Choroid plexus epithelial cell (primary cell): ENCODE measurements around a stretch of chr22.

DNA sequence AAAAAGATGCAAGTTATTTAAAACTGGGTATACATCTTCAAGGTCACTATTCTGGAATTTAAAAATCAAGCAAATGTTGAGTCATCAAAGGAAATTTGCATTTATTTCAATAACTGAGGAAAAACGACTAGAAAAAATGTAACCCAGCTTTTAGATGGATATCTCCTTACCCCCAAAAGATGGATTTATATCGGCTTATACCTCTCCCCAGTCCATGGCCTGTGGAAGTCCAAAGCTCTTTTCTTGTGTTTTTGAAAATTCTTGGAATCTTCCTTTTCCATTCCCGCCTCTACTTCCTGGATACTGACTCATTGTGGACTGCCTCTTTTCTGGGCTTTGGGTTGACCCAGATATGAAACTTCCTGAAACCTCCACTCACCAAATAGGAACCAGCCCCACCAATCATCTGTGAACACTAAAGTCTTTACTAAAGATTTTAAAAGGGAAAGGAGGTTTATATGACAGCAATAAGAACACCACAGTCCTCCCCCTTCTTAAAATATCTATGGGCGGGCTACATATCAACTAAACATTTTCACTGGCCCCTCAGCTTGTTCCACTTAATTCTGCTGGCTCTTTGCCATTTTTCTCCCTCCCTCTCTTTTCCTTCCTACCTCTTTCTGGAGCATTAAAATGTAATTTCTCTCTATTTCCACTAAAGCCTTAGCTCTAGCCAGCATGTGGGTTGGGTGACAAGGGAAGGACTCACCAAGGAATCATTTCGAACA lies 163.4 kb upstream of the SYN3 start:
- RRBS: no CpG with 5 or more reads among the region's 5 CpGs

DNA sequence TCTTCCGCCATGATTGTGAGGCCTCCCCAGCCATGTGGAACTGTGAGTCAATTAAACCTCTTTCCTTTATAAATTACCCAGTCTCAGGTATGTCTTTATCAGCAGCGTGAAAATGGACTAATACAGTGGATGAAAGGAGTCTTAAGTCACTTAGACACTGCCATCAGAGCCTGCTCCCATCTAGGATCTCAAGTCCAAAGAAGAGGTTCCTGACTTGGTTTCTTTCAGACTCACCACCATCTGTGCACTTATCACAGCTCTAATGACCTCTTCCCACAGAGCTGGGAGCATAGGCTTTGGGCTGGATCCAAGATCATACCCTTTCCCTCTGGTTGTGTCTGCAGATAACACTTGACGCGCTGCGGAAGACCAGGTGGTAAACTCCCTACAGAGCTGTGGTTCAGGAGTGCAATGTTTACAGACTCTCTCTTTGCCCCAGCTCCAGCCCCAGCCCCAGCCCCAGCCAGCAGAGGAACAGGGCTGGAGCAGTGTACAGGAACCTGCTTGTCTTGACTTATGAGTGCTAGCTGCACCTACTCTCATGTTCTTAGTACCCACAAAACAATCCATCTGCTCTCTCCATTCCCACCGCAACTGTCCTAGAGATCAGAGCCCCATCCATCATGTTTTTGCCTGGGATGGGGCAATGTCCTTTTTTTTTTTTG lies 274.3 kb upstream of the SYN3 start:
- RRBS: no CpG with 5 or more reads among the region's 6 CpGs

DNA sequence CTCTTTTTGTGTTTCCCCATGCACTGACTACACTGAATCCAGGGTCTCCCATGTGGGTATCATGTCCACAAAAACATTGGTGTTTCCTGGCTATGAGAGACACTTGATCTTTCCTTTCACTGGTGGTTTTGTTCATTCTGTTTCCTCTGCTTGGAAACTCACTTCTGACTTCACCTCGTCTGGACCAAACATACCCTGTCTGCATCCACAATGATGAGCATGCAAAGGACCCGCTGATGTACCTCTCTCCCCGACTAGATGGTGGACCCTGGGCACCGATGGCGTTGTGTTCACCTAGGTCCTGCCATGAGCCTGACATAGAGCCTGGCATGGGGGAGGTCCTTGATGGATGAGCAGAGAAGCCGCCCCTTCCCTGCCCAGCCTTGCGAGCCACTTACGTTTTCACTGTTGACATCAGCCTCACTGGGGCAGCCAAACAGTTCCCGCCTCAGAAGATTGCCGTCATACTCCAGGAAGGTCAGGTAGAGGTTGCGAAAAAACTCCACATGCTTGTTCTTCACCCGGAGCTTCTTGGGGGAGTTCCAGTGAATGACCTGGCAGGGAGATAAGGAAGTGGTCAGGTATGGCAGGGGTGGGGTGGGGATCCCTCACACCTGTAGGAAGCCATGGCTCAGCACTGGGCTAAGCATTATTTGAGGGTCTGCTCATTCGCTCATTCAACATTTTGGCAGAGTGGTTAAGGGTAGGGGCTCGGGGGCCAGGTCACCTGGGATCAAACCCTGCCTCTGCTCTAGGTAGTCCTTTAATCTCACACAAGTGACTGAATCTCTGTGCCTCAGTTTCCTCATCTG lies 279.3 kb upstream of the SYN3 start:
- RRBS: no CpG with 5 or more reads among the region's 14 CpGs

- RRBS: no CpG with 5 or more reads among the region's 15 CpGs
Measured at GRCh38 chr22:33563117-33563780, 357.0 kb downstream of the LARGE1 start.

DNA sequence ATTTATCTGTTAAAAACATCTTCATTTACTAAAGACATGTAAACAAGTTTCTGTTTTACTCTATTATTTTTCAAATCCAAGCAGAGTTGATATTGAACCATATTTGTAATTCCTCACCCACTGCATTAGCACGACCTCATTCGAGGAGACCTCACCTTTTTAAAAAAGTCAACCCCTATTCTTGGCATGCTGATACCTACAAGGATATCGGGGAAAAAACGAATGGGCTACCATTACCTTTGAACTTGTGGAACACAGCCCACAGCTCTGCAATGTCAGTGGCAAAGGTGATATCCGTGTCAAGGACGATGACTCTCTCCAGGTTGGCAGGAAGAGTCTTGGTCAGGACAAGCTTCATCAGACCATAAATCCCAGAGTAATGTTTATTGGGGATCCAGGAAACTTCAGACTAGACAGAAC lies 355.7 kb downstream of the LARGE1 start:
- RRBS: no CpG with 5 or more reads among the region's 6 CpGs

DNA sequence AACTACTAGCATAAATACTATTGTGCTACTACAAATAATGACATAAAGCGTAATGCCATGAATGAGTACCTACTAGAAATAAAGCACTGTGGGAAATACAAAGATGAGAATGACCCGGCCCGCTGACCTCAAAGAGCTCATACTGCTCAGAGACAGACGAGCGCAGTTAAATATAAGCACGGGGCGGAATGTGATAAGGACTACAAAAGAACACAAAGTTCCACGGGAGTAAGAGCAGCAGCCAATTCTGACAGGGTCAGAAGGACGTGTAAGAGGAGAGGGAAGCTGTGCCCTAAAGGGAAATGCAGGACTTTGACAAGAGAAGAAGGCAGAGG lies 314.7 kb downstream of the LARGE1 start:
- RRBS: no CpG with 5 or more reads among the region's 9 CpGs

DNA sequence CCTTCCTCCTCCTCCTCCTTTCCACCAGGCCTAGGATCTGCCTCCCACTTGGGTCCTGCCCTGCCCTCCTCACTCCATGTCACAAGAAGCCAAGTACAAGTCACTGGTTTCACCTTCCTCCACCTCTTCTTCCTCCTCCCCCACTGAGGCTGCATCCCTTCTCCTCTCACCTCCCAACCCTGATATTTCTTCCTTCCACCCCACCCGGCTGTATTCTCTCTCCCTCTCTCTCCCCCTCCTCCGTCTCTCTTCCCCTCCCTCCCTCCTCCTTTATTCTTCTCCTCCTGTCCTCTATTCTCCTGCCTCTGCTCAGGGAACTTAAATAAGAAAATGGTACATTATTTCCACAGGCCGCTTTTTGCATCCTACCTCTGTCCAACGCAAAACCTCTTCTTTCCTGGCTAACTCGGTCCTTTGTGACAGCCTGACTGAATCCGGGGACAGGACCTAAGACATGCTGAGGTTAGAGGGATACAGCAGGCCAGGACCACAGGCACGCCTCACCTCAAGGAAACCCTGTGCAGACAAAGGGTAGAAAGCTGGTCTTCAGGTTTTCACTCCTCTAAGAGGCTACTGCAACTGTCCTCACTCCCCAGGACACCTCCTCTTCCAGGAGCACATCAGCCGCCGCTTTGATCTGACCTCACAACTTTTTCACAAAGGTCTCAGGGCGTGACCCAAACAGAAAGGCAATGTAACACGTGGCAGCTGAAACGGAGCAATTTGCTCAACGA lies 46.4 kb downstream of the LARGE1 start:
- RRBS: no CpG with 5 or more reads among the region's 13 CpGs

GRCh38 chr22:33875081-33876083 lies 44.9 kb downstream of the LARGE1 start:
- RRBS: 75% methylated on average over 2 of the region's 12 CpGs

- RRBS: no CpG with 5 or more reads among the region's 5 CpGs
Measured at GRCh38 chr22:33896848-33897348, 23.4 kb downstream of the LARGE1 start.

GRCh38 chr22:35099906-35100375 lies 34.0 kb downstream of the ISX start:
- RRBS: no CpG with 5 or more reads among the region's 3 CpGs

GRCh38 chr22:35314583-35315459 lies 15.1 kb downstream of the TOM1 start:
- RRBS: no CpG with 5 or more reads among the region's 17 CpGs

DNA sequence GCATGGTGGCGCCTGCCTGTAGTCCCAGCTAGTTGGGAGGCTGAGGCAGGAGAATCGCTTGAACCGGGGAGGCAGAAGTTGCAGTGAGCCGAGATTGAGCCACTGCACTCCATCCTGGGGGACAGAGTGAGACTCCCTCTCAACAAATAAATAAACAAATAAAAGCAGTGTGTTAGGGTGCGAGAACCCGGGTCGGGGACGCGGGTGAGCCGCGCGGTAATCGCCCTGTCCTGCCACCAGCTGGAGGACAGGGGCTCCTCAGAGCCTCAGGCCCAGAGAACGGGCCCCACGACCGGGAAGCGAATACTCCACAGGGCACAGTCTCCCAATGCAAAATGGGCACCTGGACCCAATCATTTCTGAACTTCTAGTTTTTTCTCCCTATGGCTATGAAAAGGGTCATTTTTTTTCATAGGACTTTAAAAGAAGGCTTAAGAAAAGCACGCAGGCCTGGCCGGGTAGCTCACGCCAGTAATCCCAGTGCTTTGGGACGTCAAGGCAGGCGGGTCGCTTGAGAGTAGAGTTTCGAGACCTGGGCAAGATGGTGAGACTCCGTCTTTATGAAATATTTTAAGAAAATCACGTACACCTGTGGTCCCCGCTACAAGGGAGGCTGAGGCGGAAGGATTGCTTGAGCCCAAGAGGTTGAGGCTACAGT lies 710 bp upstream of the MCM5 start:
- RRBS: 93% methylated on average over 3 of the region's 28 CpGs

GRCh38 chr22:35552211-35552801 lies 11.7 kb downstream of the RASD2 start:
- RRBS: no CpG with 5 or more reads among the region's 12 CpGs

- RRBS: no CpG with 5 or more reads among the region's 11 CpGs
Measured at GRCh38 chr22:35587298-35588146, 29.6 kb downstream of the MB start.

DNA sequence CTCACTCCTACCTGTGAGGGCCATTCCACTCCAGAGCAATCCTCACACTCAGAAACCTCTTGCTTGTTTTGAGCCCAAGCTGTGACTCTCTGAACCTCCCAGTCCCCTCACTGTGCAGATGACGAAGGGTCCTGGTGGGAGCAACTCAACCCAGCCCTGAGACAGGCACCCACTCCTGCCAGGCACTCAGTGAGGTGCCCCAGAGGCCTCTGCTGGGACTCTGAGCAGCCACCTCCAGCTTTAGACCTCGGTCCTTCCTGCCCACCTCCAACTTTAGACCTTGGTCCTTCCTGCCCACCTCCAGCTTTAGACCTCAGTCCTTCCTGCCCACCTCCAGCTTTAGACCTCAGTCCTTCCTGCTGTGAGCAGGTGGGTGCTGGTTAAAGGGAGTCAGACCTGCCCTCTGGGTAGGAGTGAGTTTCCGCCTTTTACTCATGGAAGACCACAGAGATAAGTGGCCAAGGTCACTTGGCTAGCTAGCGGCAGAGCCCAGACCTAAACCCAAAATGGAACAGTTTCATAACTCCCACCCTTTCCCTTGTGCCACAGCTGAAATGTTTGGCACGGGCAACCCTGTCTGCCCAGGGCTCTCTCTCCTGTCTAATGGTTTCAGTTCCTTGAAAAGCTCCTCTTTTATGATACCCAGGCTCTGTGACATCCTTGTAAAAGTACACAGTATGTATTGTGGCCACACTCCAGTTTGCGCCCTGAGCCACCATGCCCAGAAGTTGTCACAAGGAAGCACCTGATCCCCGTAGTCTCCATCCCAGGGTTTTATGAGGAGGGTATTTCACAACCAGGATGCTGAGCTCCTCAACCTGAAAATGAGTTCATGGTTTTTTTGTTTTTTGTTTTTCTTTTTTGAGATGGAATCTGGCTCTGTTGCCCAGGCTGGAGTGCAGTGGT lies 5.3 kb downstream of the MB start:
- RRBS: no CpG with 5 or more reads among the region's 7 CpGs

DNA sequence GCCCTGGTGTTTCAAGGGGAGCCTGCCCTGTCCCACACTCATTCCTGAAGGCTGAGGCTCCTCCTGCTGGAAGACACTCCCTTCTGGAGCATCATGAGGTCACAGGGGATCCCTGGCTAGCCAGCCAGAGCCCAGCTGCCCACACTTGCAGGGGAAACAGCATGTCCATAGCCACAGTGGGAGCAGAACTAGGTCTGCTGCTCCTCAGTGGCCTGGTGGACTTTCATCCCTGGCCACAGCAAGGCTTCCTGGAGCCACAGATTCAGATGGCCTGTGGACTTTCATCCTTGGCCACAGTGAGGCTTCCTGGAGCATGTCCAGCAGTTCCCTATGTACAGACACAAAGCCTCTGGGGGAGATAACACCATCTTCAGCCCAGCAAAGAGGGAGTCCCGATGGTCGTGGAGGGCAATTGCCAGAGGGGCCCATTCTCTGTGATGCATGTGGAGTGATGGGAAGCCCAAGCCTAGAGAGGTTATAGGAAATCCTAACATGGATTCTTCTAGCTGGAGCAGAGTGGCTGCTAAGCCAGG lies 5.9 kb upstream of the APOL6 start:
- RRBS: no CpG with 5 or more reads among the region's 2 CpGs

DNA sequence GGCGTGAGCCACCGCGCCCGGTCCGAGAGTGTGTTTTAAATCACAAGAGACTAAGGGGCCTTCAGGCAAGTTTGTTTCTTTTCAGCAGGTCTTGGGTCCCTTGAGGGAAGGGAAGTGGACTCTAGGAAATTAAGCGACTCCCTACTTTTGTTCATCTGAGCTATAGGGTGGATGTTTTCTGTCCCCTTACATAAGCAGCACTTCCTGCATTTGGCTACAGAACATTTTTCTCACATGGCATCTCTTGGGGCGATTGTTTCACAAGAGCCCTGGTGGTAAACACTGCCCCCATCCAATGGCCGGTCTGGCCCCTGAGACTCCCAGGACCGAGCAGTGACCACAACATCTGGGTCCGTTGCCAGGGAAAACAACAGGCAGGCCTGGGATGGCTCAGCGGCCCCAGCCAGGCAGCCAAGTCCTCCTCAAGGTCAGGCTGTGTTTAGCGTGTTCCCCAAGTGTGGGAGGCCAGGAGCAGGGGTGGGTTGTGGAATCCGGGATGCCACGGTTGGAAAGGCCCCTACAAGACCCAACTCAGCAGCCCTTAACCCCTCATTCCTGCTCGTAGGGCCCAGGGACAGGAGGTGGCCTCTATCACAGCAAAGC lies 1.6 kb upstream of the APOL6 start:
- RRBS: no CpG with 5 or more reads among the region's 15 CpGs

GRCh38 chr22:35769807-35770013 lies 52.0 kb downstream of the APOL5 start:
- RRBS: no CpG with 5 or more reads among the region's 1 CpG

DNA sequence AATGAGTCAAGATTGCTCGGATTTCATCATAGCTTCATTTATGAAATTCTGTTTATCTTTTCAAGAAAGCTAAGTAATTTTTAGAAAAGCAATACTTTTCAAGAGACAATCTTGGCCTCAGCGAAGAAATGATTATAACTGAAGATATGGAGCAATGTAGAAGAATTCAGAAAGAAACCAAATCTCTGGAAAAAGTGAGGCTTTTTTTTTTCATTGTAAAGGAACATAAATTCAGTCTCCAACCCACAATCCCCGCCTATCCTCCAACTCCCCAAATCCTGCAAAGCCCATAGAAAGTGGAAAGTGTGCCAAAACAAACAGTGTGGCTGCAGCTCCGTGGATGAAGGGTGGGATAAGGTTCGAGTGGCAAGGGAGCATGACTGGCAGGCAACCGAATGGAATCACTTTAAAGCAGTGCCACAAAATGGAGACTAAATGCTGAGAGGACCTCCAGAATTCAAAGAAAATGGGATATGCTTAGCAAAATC lies 118.1 kb downstream of the APOL5 start:
- RRBS: no CpG with 5 or more reads among the region's 6 CpGs

- RRBS: no CpG with 5 or more reads among the region's 4 CpGs
Measured at GRCh38 chr22:35846690-35847302, 129.1 kb downstream of the APOL5 start.